GM23248 (cell line): ENCODE measurements around the gene USP40.

- RAMPAGE, long total RNA, result no peak
Observed at GRCh38 chr2:233092313-233092897, 32.3 kb downstream of the INPP5D start.

DNA sequence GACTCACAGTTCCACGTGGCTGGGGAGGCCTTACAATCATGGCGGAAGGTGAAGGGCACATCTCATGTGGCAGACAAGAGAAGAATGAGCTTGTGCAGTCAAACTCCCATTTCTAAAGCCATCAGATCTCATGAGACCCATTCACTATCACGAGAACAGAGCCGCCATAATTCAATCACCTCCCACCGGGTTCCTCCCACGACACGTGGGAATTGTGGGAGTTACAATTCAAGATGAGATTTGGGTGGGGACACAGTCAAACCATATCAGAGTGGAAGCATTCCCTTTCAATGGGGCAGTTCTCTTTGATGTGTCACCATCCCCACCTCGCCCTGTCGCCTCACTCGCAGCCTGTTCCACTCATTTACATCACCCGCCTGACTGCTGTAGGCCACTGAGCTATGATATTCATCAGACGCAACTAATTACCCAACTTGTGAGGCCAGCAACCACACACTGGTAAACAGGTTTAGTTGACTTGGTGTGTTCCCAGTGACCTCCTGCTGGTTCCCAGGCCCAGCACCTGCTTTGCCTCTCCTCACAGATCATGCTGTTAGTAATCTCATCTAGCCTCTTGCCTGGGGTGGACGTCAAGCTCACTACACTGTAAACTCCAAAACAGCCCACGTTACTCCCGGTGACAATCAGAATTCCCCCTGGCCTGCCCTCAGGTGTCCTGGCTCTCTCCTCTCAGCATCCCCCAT lies 39.9 kb downstream of the INPP5D start:
- RAMPAGE, long total RNA, result no peak

GRCh38 chr2:233143140-233143424 lies 82.9 kb downstream of the INPP5D start:
- RAMPAGE, long total RNA, result no peak

DNA sequence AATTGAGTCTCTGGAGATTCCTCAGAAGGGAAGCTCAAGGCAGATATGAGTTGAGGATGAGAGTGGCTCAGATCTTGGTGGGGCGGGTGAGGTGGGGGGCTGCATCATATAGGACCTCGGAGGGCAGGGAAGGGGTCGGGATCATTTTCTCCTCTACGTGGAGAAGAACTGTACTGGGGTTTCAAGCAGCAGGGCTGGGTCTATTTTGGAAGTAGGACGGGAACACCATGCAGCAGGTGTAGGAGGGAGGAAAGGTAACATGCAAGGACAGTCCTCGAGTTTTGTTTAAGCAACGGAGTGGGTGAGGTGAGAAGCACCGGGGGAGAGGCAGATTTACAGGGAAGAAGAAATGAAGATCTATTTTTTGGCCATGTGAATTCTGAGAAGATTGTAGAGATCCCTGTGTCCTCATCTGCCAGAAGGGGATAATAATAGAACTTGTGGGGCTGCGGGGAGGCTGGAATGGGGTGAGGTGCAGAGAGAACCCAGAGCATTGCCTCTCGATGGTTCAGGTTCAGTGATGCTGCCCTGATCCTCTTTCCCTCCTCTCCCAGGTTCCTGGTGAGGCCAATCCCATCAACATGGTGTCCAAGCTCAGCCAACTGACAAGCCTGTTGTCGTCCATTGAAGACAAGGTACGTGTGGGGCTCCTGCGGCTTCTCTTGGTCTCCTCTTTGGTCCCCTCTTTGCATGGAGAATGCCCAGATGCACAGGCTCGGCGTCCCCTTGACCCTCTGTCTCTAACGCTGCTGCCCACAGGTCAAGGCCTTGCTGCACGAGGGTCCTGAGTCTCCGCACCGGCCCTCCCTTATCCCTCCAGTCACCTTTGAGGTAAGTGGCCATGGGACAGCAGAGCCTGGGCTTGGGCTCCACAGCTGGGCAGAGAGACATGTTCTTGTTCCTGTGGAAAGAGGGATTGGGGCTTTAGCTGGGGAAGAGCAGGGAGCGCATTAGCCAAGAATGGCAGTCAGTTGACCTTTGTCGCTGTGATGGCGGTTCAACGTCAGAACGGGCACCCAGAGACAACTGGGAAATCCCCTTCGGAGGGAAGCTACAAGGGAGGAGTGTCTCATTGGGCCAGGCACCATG lies 85.8 kb downstream of the INPP5D start:
- RAMPAGE, long total RNA, result no peak

DNA sequence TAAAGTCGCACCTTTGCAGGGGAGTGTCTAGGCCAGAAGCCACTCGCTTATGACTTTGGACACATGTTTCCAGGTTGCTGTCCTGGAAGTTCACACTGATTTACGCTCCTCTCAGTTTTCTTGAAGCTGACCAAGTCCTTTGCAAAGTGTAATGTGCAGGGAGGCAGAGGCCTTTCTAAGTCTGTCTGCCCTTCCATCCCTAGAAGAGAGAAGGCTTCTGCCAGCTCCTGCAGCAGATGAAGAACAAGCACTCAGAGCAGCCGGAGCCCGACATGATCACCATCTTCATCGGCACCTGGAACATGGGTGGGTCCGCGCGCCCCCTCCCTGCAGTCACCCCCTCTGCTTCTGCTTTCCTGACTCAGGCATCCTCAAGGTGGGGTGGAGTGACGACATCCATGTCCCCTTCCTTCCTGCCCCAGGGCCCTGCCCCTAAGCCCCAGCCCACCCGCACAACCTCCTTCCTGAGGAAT lies 89.9 kb upstream of the ATG16L1 start:
- RAMPAGE, long total RNA, result no peak

GRCh38 chr2:233270227-233270704 lies 18.8 kb downstream of the ATG16L1 start:
- RAMPAGE, long total RNA, result no peak

- RAMPAGE, long total RNA, result no peak
Observed at GRCh38 chr2:233363511-233364100, 9.3 kb downstream of the DGKD start.

- RAMPAGE, long total RNA, result start-site peak on the minus strand at chr2:233566758-233566767, 100 and 110 reads in 2 replicates
Observed at GRCh38 chr2:233565938-233567114, at the start of gene USP40. Gene USP40, minus strand, starts transcription at chr2:233566782.

- RAMPAGE, long total RNA, result no peak
Observed at GRCh38 chr2:233705780-233706638, 6.7 kb upstream of the UGT1A5 start.

DNA sequence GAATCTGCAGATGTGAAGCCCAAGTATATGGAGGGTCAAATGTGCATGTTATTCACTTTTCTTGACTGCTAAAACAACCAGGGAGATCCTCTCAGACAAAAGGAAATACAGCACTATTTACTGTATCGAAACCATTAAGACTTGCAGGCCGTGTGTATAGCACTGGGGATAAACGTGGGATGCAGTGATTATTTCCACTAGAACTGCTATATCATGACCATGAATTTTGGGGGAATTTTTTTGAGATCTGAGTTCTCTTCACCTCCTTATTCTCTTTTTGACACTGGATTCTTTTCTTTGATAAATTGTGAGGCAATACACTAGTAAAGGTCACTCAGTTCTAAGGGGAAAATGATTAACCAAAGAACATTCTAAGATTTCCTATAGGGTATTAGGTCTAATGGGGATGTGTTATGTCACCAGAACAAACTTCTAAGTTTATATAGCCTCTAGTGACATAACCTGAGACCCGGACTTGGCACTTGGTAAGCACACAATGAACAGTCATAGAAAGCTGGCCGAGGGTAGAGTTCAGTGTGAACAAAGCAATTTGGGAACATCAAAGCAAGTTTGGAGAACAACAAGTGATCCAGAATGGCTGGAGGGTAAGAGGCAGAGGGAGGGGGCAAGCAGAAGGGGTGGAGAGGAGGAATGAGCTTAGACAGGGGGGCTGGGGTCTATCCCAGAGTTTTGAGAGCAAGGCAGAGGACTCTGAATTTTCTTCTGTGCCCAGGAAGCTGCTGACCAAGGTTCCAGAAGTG lies 14.8 kb upstream of the UGT1A1 start:
- RAMPAGE, long total RNA, result no peak

GRCh38 chr2:234203102-234203444 lies 152.6 kb downstream of the SPP2 start:
- RAMPAGE, long total RNA, result no peak

DNA sequence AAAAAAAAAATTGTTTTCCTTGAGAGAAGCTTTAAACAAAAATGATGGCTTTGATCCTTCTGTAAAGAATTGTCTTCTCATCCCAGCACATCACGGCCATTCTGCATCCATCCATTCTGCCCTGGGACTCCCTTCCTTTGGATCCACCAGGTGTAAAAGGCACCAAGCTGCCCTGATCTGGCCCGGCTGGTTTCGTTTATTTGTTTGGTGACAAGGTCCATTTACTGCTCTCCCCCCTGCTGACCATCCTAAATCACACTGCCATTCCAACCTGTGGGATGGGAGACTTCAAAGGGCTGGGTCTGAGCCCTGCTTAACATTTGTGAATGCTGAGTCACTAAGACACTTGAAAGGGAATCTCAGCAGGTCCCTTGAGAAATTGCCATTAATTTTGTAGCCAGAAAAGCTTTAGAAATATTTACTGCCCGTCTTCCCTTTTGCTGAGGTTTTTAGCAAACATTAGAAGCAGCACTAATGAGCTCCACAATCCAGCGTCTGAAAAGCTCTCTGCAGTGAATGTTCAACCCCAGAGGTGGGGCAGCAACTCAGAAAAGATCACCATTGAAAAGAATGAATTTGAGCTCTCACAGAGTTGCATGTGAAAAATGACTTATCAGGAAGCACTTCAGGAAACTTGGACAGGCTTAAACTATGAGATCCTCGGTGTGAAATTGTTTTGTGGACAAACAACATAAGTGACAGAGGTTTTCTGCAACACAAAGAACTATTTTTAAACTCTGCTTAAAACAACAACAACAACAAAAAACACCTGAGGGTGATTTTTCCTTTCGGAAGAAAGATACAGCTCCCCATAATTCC lies 133.8 kb downstream of the ARL4C start:
- RAMPAGE, long total RNA, result no peak

DNA sequence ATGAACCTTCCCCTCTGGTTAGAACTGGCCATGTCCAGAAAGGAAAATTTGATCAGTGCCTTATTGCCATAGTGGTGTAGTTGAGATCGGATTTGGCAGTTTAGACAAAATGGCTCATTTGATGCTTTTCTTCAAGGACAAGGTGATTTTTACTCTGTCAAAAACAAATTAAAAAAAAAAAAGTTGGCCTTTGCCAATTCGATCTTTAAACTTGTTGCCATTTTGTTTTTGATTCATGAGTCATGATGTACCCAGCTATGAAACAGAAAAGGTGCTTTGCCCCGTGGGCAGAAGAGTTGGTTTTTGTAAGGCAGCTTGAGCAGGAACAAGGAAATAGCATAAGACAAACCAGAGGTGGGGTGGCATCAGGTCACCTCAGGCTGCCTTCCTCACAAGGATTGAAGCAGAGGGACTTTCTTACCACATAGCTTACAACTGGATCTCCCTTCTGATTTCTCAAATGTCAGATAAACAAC lies 123.9 kb downstream of the ARL4C start:
- RAMPAGE, long total RNA, result no peak

GRCh38 chr2:234493127-234493528 lies 3.8 kb downstream of the ARL4C start:
- RAMPAGE, long total RNA, result no peak

- RAMPAGE, long total RNA, result no peak
Observed at GRCh38 chr2:234676174-234676467, 179.2 kb upstream of the ARL4C start.

DNA sequence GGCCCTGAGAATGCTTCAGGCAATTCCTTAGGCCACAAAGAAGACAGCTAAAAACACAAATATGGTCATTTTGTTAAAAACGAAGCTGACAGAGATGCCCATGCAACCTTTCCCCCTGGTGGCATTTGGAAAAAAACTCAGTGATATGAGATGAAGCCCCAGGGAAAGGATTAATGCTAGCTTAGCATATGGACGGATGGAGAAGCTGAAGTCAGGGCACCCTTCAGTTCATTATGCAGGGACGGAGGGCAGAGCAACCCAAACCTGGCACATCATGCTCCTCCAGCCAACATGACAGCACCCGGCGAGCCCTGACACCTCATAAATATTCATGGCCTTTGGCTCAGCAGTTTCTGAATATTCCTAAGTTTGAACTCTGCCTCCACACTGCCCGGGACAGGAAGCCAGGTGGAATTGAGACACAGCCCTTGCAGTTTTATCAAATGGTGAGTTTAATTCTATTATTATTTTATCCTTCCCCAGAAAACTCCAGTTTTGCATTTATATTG lies 87.4 kb upstream of the SH3BP4 start:
- RAMPAGE, long total RNA, result no peak

DNA sequence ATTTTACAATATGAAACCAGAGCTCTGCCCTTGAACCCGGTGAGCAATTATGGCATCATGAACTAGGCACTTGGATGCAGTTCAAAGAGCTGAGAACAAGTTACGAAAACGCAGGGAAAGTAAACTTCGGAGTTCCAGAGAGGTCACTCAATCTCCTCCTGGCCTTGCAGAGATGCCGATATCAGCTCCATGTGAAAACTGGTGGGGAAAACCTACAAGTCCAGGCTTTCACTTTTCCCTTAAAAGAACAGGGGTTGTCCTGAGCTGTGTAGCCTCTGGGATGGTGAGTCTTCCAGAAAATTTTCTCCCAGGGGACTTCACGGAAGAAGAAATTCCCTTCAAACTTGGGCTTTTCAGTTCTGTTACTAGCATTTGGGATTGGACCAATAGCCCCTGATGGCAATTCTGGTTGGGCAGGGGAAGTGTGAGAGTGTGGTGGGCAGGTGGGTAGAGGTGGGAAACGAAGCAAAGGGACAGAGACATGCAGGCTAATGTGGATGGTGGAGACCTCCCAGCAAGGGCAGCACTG lies 71.1 kb upstream of the SH3BP4 start:
- RAMPAGE, long total RNA, result no peak

DNA sequence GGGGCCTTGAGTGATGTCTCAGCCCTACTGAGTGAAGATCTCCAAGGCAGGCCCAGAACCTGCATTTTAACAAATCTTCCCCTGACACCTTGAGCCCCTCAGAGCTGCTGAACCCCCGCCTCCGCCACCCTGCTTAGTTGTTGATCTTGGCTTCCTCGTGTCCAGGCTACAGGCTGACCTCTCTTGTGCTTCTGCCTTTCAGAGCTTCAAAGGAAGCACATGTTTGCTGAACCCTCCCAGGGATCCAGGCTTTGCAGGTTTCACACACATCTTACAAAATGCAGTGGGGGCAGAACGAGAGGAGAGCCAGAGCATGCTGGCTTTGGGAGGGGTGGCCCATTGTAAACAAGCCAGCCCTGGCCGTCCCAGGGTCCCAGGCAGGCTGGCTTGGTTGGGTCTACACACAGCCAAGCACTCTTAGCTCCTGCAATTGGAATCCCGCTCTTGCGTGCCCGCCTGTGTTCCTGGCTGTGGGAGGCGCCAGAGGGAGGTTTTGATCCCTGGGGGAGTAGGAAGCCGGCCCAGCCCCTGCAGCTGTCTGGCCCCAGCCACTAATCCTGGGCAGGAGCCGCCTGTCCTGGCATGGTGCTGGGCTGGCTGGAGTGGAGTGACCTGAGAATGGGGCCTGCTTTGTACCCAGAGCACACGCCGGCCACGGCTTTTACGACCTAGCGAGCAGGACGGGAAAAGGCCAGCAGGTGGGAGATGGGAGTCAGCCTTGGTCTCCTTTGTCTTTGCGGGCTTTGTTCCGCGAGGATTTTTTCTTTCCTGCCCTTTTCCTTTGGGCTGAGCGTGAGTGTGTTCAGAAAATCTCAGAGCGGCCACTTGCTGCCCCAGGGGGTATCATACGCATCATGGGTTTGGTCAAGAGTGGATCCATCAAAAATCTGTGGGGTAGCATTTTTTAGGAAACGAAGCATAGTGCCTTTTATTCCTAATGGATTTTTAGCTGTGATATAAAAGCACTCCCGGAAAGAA lies 54.0 kb downstream of the SH3BP4 start:
- RAMPAGE, long total RNA, result no peak

- RAMPAGE, long total RNA, result no peak
Observed at GRCh38 chr2:235027323-235028264, 75.8 kb downstream of the SH3BP4 start.

- RAMPAGE, long total RNA, result no peak
Observed at GRCh38 chr2:235432588-235433579, 61.0 kb upstream of the AGAP1 start.